Omental fat pad (tissue), 4 donors: ENCODE measurements around a stretch of chr16.

DNA sequence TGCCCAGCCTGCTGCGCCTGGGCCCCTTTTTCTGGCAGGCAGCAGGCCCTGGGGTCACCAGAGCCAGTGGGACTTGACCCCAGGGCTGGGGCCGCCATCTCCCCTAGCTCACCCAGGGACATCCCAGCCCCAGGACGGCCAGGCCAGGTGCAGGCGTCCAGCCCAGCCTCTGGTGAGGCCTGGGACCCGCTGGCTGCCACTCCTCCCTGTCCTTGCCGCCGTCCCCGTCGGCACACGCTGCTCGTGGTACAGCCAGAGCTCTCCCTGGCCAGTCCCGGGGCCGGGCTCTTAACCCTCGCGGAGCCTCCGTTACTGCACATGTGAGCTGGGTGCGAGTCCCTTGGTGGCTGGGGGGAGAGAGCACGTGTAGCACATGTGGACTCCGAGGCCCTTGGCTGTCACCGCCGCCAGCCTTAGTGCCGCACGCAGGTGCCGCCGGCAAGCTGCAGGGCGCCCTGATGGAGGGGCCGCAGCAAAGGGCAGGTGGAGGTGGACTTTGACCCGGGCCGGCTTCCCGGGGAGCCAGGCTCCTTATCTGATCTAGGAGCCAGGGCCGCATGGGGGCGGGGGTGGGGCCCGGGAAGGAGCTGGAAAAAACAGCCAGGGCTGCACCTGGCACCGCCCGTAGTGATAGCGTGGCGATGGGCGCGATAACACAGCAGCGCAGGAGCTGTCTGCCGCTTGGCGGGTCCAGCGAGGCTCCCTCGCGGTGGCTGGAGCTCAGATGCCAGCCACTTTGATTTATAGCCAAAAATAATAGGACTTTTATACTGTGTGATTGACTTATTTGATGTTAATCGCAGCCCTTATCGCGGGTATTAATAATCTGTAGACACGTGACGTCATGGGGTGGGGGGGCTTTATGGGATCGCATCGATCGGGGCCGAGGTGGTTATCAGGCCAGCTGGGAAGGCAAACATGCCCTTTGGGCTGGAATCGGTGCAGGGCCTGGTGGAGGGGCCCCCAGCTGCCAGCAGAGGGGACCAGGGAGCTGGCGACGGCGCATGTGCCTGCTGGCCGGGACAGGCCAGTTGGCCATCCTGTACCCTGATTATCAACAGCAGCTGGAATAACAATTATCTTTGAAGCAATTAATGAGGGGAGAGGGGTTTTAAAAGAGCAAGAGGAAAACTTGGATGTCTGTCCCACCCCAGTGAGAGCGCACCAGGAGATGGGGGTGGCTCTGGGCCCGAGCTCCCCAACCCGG lies 35.1 kb downstream of the ZFPM1 start:
- PRO-cap, result no peak
- RAMPAGE, long total RNA, 4 experiments, result no peak in any of the 4 experiments

DNA sequence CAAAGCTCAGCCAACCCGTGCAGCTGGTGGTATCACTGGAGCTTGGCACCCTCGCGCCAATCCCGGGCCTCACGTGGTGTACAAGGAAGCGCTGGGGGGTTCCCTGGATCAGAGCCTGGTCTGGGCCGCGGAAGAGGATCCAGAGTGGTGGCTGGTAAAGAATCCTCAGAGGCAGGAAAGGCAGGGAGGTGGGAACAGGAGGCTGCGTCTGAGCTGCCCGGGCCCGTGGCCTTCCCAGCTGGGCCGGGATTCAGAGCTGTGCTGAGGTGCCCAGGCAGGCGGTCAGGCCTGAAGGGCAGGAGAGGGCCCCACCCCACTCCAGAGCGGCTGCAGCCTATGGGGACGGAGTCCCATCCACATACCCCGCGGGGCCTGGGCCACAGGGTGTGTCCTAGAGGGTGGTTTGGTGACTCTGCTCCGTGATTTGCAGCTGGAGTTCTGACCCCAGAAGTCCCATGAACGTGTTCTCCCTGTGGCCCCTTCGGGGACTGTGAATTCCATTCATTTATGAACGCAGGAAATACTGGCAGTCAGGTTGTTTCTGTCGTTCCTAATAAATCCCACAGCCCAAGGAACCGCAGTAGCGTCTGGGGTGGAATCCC lies 36.3 kb downstream of the ZFPM1 start:
- PRO-cap, result no peak
- RAMPAGE, long total RNA, 4 experiments, result no peak in any of the 4 experiments

DNA sequence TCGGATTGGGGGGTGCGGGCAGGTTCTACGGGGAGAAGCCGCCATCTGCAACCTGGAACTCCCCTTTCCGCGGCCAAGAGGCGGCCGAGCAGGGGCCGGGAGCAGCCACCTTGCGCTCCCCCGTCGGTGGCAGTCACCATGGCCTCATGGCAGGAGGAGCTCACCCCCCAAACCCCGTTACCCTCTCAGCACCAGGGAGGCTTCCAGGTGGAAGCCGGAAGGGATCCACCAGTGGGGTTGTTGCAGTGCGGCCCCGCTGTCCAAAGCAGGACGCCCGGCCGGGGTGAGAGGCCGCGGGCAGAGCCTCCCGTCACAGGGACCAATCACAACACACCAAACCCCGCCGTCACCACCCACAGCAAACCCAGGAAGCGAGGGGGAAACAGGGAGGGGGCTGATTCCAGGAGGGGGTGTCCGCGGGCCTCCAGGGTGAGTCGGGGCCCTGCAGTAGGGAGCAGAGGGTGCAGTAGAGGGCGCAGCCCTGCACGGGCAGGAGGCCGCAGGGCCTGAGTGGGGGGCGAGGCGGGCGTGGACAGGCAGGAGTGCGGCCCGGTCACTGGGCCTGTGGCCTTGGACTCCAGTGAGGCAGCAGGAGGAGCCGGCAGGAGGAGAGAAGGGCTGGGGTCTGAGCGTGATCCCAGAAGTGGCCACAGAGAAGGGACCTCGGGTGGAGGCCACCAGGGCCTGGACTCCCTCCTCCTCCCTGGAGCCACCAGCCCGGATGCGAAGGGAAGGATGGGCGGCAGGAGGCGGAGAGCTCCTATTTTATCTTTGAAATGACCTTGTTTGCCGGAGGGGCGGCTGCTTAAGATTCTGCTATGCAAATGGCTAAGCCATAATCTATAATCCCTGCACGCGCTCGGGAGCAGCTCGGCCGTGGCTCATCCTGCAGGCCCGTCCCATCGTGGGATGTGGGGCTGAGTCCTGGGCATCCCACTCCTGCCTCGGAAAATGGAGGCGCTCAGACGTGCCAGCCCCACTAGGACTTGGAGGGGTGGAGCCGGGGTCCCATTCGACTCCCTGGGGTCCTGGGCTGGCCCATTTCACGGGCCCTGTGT lies 41.4 kb downstream of the ZFPM1 start:
- PRO-cap, result no peak
- RAMPAGE, long total RNA, 4 experiments, result no peak in any of the 4 experiments

DNA sequence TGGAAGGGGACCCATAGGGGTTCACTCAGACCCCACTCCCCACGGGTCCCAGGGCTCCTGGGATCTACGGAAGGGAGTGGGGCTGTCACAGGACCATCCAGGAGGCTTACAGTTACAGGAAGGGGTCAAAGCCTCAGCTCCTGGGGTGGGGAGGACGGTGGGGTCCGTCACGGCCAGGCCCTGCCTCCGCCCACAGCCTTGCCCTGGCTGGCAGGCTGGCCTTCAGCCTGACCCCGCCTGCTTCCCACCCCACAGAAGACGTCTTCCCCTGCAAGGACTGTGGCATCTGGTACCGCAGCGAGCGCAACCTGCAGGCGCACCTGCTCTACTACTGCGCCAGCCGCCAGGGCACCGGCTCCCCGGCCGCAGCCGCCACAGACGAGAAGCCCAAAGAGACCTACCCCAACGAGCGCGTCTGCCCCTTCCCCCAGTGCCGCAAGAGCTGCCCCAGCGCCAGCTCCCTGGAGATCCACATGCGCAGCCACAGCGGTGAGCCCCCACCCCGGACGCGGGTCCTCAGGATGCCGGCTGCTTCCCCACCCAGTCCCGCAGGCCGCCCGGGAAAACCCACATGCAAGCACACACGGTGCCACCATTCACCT lies 38.4 kb upstream of the ZC3H18 start:
- PRO-cap, result no peak
- RAMPAGE, long total RNA, 4 experiments, result no peak in any of the 4 experiments

- PRO-cap, result no peak
- RAMPAGE, long total RNA, 4 experiments, result no peak in any of the 4 experiments
Observed at GRCh38 chr16:88624274-88624731, 14.1 kb upstream of the IL17C start.

DNA sequence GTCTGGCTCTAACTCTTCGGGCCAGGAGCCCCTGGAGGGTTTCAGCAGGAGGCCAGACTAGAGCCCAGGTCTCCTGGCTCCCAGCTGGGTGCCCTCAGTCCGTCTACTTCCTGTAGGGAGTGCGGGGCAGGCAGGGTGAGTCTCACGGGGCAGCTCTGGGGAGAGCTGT lies 1.2 kb downstream of the CYBA start:
- PRO-cap, result no peak
- RAMPAGE, long total RNA, 4 experiments, result no peak in any of the 4 experiments

DNA sequence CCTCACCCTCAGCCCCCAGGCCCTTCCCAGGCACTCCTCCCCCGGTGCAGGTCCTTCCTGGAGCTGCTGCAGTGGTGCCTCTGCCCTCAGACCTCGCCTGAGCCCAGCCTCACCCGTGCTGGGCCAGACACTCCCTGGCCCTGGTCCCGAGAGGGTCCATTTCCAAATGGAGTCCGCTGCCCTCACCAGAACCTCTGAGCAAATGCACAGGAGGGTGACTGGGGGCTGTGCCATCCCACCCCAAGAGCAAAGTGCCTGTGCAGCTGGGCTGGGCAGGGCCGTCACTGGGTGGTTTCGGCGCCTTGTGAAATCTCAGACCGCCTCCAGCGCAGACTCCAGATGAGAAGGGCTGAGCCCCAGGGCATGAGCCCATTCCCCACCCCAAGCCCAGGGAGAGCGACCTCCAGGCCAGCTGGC lies 705 bp downstream of the CYBA start:
- PRO-cap, result no peak
- RAMPAGE, long total RNA, 4 experiments, result no peak in any of the 4 experiments

DNA sequence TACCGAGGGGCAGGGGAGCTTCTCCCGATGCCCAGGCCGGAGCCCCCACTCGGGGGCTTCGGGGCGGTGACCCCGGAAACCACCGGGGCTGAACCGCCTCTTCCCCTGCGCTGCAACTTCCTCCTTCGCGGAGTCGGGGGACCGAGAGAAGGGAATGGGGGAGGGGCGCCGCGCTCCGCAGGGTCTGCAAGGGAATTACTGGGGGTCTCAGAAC lies 389 bp downstream of the CYBA start:
- PRO-cap, result no peak
- RAMPAGE, long total RNA, 4 experiments, result no peak in any of the 4 experiments

DNA sequence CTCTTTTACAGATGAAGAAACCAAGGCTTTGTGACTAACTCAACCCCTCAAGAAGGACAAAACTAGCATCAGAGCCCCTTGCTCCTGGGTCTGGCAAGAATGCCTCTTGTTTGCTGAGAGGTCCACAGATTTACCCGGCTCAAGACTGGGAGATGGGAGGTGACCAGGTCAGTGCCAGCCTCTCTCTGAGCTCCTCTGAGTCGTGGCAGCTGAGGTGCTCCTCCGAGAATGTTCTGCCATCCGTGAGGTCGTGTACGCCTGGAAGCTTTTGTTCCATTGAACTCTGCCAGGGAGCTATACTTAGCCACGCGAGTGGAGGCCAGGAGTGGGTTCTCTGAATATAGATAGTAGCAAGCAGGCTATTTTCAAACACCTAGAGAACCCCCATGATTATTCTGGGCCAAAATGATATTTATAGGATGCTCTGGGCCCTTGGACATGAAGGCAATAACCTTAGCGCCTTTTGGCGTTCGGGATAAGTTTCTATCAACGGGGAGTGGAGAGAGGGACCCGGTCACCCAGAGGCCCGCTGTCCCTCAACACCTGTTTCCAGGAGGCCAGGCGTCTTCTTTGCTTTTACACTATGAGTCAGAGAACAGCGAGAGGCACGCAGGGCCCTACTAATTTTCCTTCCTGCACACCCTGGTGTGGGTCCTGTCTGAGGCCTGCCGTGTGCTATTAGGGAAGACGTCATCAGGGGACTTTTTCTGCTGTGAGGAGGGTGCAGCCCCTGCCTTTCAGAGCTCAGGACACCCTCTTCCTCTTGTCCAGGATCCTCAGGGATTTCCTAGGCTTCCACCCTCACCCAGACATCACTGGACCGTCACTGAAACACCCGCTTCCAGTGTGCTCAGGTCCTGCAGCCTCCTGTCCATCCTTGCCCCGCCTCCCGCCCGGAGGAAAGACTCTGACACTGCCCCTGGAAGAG lies 11.0 kb upstream of the MVD start:
- PRO-cap, result no peak
- RAMPAGE, long total RNA, 4 experiments, result no peak in any of the 4 experiments

GRCh38 chr16:88700804-88701481 lies 5.3 kb downstream of the RNF166 start:
- PRO-cap, result no peak
- RAMPAGE, long total RNA, 4 experiments, result no peak in any of the 4 experiments

- PRO-cap, result no peak
- RAMPAGE, long total RNA, 4 experiments, result no peak in any of the 4 experiments
Observed at GRCh38 chr16:88724745-88725231, 18.5 kb downstream of the CTU2 start.

DNA sequence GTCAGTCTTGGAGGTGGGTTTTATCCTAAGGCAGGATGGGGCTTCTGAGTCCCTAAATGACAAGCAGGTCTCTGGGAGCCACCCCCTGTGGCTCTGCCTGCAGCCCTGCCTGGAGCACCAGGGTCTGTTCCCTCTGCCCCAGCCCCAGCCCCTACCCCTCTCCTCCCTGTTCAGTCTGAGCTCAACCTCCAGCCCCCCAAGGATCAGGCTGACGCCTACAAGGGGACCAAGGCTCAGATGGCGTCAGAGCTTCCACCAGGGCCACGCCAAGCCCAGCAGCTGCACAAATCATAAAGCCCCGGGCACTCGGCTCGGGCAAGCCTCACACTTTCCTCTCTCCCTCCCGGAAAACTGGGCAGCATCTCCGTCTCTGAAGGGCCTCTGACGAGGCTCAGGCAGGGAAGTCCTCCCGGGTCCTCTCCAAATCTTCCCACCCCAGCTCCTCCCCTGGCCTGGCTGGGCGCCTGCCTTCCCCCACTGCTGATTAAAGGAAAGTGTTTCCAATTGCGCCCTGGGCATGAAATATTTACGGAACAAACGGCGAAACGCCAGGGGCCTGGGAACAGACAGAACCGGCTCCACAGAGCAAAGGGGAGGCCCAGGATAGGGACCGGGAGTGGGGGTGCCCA lies 38.6 kb downstream of the PIEZO1 start:
- PRO-cap, result no peak
- RAMPAGE, long total RNA, 4 experiments, result no peak in any of the 4 experiments

- PRO-cap, result no peak
- RAMPAGE, long total RNA, 4 experiments, result no peak in any of the 4 experiments
Observed at GRCh38 chr16:88764912-88765682, 19.9 kb downstream of the PIEZO1 start.

- PRO-cap, result no peak
- RAMPAGE, long total RNA, 4 experiments, result no peak in any of the 4 experiments
Observed at GRCh38 chr16:88770392-88771476, 14.3 kb downstream of the PIEZO1 start.

DNA sequence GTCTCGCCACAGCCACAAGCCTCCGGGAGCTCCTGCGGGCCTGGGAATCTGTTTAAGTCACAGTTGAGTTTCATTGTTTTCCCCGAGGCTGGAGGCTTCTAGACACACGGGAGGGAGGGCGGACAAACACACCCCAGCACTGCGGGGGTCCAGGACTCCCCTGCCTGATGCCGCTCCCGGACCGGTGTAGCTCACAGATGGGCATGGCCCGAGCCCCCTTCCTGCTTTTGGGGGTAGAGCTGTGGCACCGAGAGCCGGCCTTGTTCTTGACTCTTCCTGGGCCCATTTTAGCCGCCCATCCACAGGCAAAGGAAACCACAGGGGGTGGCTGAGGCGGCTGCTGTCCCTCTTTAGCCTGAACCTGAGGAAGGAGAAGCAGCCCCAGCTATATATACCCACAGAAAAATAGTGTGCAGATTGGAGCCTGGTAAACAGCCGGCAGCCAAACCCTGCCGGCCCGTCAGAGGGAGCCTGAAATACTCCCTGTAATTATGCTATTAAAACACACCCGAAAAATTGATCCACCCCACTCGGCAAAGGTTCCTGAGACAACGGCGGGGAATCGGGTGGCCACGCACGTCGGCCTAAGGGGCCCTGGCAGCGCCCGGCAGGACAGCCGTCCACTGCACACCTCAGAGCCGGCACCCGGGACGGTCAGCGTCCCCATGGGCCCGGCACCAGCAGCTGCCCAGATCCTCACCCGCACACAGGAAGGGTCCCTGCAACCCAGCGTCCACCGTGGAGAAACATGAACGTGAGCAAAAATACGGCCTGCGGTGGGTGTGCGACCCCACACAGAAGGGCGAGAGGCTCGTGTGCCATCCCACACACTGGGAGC lies 6.8 kb downstream of the PIEZO1 start:
- PRO-cap, result no peak
- RAMPAGE, long total RNA, 4 experiments, result no peak in any of the 4 experiments

- PRO-cap, result no peak
- RAMPAGE, long total RNA, 4 experiments, result no peak in any of the 4 experiments
Observed at GRCh38 chr16:88780959-88781624, 3.9 kb downstream of the PIEZO1 start.

DNA sequence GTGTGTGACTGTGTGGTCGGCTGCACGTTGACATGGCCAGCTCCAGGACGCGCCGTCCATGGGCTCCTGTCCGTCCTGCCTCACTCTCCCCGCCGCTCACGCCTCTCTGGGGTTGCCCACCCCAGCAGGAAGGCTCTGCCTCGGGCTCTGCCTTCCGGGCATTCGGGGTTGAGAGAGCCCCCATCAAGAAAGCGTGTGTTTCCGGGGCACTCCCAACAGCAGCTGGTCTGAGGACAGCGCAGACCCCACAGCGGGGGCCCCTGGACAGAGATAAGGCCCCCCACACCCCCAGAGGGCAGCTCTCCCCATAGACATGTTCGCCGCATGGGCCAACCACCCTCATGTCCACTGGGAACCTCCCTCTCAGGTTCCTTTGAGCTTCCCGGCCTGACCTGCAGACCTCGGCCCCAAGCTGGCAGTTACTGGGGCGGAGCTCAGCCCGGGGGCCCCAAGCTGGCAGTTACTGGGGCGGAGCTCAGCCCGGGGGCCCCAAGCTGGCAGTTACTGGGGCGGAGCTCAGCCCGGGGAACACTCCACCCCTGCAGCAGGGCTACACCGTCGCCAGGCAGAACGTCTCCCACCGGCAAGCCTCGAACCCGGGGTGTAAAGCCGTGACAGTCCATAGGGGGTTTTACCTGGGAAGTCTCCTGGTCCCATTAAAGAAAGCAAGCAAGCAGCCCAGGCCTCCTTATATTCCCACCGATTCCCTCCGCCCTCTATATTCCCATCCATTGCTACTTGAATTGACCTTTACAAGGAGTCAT lies 8.5 kb upstream of the PIEZO1 start:
- PRO-cap, result no peak
- RAMPAGE, long total RNA, 4 experiments, result no peak in any of the 4 experiments

DNA sequence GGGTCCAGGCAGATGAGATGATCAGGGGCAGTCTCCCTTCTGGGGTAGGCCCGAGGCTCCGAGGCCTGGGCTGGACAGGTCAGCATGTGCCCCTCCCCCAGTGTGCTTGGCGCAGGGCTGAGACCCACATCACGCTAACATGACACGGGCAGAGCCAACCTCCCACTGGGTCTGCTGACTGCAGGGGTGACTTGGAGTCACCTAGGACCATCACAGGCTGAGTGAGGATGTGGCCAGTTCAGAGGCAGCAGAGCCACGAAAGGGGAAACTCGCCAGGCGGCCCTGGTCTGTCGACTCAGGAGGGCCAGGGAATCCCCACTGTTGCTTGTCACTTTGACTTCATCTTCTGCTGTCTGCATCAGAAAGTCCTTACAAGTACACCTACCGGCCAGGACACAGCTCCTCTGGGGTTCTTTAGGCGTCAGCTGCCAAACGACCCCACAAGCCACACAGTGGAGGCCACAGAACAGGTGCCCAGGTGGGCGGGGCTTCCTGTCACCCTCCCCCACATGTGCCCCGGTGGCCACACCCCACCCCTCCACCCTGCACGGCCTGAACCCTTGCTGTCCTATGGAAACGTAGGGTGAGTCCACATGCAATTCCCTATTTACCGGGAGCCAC lies 2.2 kb downstream of the GALNS start:
- PRO-cap, result no peak
- RAMPAGE, long total RNA, 4 experiments, result no peak in any of the 4 experiments

DNA sequence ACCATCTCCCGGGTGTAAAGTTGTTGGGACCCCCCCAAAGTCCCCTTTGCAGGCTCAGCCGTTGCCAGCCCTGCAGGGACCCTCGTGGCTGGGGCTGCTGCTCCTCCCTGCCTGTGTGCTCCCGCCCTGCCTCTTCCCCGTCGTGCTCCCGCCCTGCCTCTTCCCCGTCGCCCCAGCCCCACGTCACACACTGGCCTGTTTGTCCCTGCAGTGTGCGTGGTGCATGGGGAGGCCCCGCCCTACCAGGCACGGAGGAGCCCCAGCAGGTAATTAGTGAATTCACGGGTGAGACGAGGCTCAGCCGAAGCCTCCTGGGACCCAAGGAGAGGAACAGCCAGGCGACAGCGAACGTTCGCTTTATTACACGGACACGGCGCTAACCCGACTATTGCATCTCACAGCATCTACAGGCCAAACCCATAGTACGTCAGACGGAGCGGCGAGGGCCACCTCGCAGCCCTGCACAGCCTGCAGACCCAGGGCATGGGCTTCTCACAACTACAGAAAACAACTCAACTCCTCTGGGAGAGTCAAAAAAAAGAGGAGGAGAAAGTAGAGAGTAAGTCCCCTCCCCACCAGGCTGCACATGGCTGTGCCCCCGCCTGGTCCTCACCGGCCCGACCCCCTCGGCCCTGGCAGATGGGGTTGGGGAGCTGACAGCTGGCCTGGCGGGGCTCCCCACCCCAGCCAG lies 4.2 kb upstream of the PABPN1L start:
- PRO-cap, result no peak
- RAMPAGE, long total RNA, 4 experiments, result no peak in any of the 4 experiments

- PRO-cap, result no peak
- RAMPAGE, long total RNA, 4 experiments, result no peak in any of the 4 experiments
Observed at GRCh38 chr16:88888903-88889420, 22.5 kb upstream of the PABPN1L start.